Choroid plexus epithelial cell (primary cell): ENCODE data around the genes ALG3, EHHADH, SENP2 and TRA2B.

DNA sequence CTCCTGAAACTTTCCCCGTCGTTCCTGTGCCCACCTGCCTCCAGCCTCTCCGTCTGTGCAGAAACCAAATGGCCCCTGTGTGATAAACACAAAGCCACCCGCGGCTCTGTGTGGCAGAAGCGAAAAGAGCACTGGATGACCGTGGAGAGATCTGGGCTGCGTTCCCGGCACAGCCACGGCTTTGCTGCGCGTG is 684 bp downstream of the ABCC5 start:
- RRBS = no CpG with 5 or more reads among the region's 12 CpGs

DNA sequence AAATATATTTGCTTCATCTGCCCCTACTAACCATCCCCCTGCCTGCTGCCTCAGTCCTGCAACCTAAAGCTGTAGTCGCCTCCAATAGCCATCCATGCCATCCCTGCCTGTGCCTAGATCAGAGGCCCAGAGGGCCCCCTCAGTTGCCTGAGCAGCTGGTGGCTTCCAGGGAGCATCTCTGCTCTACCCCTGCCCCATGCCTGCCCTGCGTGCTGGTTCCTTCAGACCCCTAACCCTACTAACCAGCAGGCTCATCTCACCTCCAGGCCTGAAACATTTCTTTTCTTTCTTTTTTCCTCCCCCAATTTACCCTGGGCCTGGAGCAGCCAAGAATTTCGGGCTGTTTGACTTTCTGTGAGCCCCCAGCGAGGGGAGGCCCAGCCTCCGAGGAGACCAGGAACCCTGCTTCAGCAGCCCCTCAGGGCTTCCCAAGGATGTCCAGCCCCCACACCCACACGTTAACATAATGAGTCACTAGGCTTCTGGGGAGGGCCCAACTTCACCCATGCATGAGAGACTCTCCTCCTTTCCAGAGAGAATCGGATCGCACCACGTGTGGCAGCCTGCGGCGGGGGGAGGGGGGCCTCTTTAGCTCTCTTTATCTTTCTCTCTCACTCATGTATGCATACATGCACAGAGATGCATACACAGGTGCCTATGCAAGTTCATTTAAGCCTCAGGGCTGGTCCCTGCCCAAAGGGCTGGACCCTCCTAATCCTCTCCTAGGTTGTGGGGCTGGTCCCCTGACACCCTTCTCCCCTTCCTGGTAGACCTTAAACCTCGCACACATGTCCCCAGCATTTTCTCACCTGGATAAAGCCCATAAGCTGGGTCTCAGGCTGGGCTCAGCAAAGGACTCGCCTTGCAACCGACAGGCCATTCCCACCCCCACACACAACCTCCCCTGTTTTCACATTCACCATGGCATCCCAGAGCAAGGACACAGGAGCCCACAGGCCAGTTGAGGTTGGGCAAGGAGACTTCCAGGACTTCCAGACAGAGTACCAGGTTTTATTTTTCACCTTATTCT is 3.1 kb upstream of the AP2M1 start:
- RRBS = no CpG with 5 or more reads among the region's 14 CpGs

DNA sequence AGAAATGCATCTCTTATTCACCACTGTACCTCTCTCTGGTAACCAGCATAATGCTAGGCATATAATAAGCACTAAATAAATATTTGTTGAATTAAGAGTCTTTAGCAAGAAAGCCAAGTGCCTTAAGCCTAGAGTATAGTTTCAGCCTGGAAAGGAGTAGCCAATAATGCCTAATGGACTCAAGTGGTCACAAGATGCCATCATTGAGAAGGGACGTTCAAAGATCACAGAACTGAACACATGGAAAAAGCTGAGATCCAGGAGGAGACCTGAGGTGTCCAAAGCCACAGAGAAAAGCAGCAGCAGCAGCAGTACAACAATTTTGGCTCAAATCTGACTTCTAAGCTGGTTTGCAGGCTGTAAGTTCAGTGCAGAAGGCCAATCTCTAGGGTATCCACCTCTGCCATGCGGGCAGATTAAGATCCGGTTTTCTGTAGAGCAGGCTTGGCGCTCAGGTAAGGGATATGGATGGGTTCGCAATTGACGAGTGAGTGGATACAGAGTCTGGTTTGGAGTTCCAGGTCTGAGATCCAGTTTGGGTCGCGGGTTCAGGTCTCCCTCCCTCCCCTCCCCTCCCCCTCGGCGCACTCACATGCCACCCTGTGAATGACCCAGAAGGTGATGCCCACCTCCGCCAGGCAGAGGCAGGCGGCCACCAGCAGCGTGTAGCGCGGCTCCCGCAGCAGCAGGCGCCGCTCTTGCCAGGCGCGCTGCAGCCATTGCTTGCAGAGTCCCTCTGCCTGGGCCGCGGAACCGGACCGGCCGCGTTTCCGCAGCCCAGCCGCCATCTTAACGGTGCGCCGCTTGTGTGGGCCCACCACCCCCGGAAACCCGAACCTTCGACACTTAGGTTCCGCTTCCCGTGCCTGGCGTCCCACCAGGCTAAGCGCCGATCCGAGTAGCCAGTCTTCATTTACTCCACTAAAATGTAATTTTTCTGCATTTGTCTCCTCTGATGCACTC is at the start of gene ALG3:
Gene ALG3 (minus strand): TSS at position 810 of the 963 bp plus-strand sequence.
- RRBS = 2% methylated on average over 9 of the region's 40 CpGs

GRCh38 chr3:184331171-184332068 is 6.0 kb upstream of the FAM131A start:
- RRBS = no CpG with 5 or more reads among the region's 23 CpGs

GRCh38 chr3:184567623-184568442 is 6.2 kb downstream of the EPHB3 start:
- RRBS = no CpG with 5 or more reads among the region's 14 CpGs

DNA sequence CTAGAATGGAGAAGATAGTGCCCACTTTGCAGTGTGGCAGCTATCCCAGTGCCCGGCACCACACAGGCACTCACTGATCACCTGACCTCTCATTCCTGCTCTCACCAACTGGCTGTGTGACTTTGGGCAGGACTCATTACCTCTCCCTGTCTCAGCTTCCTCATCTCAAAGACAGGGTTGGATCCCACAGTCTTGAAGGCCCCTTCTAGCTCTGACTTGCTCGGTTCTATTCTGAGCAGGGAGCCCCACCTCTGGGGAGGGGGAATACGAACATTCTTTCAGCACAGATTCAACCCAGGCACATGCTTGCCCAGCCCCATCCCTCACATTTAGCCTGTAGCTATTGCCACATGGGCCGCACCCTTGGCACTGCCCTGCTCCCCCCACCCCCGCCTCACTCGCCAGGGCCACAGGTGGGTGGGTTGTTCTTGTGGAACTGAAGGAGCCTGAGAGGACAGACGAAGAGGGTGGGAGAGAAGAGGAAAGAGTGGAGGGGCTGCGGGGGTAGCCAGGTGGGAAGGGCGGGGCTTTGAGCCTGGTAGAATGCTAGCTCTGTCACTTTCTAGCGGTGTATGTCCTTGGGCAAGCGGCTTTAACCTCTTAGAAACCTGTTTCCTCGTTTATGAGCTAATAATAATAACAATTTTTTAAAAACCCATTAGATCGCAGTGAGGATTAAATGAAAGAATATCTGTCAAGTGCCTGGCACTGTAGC is 39.4 kb downstream of the EPHB3 start:
- RRBS = no CpG with 5 or more reads among the region's 13 CpGs

GRCh38 chr3:184910685-184910998 is 98.7 kb downstream of the VPS8 start:
- RRBS = no CpG with 5 or more reads among the region's 5 CpGs

- RRBS = 1% methylated on average over 21 of the region's 56 CpGs
Measured at GRCh38 chr3:185253504-185254524, at the start of gene EHHADH. EHHADH (minus strand) TSS chr3:185254049.

DNA sequence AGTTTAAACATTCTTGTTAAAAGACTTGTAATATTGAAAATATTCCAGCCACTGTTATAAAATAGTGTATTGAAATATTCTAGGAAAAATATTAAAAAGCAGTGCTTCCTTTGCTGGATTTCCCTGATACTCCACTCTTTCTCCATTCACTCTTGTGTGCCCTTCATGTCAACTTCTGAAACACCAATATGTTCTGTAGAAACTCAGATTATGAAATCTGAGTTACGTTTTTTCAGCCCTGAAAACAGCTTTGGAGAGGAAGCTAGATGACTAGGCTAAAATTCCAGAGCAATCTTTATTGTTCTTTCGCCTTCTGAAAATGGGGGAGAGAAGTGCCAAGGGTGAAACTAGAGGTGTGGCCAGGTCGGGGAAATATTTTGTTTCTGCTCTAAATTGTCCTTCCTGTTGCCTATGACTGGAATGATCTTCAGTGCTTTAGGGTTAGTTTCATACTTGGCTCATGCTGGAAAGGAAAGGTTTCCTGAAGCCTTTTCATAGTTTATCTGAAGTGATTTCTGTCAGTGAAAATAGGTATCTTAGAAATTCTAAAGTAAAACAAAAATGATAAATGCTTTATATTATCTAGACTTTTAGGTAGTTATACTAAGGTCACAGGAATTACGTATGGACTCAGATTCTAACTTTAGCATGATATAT is 45.9 kb upstream of the MAP3K13 start:
- RRBS = no CpG with 5 or more reads among the region's 4 CpGs

DNA sequence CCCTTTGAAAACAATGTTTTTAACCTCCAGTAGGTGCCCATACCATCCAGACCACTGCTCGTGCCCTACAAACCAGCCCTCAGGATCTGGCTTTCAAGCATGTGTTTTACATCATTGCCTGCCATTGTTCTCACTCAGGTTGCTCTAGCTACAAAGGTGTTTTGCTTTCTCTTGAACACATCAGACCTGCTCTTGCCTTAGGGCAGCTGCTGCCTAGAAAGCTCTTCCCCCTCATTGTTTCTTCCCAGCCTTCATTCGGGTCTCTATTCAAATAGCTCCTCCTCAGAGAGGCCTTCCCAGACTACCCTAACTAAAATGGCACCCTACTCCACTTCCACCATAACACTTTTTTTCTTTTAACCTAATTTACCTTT is 32.2 kb upstream of the MAP3K13 start:
- RRBS = no CpG with 5 or more reads among the region's 2 CpGs

- RRBS = no CpG with 5 or more reads among the region's 23 CpGs
Measured at GRCh38 chr3:185507867-185508718, 9.3 kb upstream of the TMEM41A start.

- RRBS = no CpG with 5 or more reads among the region's 8 CpGs
Measured at GRCh38 chr3:185561329-185561960, 9.1 kb upstream of the LIPH start.

DNA sequence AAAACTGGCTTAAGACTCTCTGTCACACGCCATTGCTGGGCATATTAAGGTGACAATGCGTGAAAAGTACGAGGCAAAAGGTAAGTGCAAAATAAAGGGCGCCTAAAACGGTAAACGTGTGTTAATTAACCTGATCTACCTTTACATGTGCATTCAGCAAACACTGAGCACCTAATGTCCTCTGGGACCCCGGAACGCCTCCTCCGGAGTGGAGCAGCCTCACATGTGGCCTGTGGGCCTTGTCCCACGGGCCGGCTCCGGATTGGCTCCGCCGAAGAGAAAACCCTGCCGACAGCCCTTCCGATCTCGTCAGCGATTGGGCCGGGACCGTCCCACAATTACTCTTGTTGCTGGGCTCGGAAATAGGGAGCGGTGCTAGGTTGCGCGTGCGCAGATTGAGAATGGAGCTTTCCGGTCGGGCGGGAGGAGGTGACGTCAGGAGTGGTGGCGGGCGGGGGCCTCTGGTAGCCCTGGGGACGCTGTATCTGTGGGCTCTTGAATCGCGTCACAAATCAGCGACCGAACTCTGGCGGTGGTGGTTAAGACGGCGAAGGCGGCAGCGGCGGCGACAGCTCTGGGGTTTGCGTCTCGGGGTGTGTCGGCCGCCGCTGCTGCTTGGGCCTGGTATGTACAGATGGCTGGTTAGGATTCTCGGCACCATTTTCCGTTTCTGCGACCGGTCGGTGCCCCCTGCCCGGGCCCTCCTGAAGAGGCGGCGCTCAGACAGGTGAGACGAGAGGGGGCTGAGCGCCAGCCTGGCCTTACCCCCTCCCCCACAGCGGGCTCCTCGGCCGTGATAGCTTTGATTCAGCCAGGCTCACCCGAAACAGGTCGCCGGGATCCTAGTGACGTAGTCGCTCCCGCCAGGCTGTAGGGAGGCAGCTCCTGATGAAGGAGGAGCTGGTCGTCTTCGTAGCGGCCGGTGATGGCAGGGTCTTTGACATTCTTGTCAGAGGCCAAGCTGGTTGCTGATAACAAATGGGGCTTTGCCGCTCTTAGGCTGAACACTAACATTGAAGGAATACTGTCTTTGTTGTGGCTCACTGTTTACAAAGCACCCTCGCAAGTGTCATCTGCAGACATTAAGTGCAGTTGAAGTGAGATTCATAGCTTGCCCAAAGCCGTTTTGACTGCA is at the start of gene SENP2:
Gene SENP2 (plus strand): TSS at position 508 of the 1,135 bp plus-strand sequence.
- RRBS = 2% methylated on average over 24 of the region's 74 CpGs

GRCh38 chr3:185649337-185649950 is 63.3 kb downstream of the SENP2 start:
- RRBS = no CpG with 5 or more reads among the region's 14 CpGs

- RRBS = no CpG with 5 or more reads among the region's 10 CpGs
Measured at GRCh38 chr3:185936748-185937020, 1.1 kb downstream of the TRA2B start.

DNA sequence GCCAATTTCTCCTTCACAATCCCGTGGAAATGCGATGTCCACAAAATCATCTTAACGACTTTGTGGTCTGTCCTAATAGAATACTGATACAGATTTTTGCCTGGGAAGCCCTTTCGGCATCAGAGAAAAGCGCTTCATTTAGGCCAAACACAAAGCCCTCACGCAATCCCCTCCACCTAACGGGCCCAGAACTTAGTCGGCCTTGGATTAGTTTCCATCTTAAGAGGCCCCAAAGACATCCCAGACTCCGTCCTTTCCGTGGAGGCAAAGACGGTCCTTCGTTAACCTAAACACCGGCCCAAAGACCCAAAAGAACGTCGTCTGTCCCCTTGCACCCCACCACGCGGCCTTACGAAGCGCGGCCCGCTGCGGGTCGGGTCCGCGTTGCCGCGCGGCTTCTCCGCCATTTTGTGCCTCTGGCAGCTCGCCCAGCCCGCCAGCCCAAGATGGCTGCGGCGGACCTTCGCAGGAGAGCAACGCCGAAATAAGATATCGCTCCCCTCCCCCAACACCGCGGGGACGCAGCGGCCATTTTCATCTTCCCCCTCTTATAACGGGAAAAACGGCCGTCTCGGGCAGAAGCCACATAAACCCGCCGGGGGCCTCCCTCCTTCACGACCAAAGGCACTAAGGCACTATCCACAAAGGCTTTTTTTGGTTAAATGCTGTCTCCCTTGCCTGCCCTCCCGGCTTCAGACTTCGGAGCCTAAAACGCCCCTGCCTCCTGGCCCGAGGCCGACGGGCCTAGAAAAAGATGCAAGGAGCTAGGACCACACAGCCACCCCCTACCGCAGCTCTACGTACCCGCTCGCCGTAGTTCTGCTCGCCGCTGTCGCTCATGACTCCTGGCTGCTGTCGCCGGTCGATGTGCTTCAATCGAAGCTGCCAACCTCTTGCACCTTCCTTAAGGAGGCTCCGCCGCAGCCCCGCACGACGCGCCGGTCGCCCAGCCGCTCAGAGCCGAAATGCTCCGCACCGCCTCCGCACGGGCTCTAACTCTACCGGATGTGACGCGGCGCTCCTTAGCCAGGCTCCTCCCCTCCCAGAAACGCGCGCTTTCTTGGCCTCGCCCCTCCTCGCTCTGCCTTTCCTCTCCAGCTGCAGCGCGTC is at the start of gene TRA2B:
Gene TRA2B (minus strand): TSS at position 994 of the 1,110 bp plus-strand sequence.
- RRBS = 2% methylated on average over 21 of the region's 91 CpGs

GRCh38 chr3:185943143-185943769 is 5.4 kb upstream of the TRA2B start:
- RRBS = 3% methylated on average over 2 of the region's 3 CpGs

DNA sequence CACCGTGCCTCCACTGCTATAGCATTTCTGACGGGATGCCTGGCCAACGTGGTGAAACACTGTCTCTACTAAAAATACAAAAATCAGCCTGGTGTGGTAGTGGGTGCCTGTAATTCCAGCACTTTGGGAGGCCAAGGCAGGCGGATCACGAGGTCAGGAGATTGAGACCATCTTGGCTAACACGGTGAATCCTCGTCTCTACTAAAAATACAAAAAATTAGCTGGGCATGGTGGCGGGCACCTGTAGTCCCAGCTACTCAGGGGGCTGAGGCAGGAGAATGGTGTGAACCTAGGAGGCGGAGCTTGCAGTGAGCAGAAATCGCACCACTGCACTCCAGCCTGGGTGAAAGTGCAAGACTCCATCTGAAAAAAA is 36.0 kb upstream of the TRA2B start:
- RRBS = no CpG with 5 or more reads among the region's 10 CpGs

GRCh38 chr3:186281067-186281542 is 80.9 kb downstream of the DGKG start:
- RRBS = no CpG with 5 or more reads among the region's 3 CpGs

DNA sequence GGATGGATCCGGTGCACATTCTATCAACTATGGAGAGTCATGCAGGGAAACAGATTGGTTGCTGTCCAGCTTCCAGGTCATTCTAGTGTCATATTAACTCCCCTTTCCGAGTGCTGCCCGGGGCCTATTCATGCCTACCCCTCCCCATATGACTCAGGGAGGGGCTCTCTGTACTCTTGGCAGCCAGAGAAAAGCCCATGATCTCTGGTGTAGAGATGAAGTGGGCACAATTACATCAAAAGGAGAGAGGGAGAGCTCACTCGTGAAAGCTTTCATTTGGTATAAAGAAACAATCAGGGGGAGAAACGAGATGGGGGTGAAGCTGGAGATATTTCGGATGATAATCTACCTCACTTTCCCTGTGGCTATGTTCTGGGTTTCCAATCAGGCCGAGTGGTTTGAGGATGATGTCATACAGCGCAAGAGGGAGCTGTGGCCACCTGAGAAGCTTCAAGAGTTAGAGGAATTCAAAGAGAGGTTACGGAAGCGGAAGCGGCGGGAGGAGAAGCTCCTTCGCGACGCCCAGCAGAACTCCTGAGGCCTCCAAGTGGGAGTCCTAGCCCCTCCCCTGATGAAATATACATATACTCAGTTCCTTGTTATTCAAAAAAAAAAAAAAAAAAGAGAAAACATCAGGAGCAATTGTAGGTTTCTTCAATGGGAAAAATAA is 16.1 kb upstream of the AHSG start:
- RRBS = 22% methylated on average over 3 of the region's 15 CpGs